LHCN-M2 (cell line): Measurements from ENCODE around the gene INTS4.

- RAMPAGE, long total RNA = no peak
Measured at GRCh38 chr11:76153212-76153936, 52.9 kb downstream of the WNT11 start.

- RAMPAGE, long total RNA = no peak
Measured at GRCh38 chr11:76234692-76235669, 28.7 kb upstream of the WNT11 start.

DNA sequence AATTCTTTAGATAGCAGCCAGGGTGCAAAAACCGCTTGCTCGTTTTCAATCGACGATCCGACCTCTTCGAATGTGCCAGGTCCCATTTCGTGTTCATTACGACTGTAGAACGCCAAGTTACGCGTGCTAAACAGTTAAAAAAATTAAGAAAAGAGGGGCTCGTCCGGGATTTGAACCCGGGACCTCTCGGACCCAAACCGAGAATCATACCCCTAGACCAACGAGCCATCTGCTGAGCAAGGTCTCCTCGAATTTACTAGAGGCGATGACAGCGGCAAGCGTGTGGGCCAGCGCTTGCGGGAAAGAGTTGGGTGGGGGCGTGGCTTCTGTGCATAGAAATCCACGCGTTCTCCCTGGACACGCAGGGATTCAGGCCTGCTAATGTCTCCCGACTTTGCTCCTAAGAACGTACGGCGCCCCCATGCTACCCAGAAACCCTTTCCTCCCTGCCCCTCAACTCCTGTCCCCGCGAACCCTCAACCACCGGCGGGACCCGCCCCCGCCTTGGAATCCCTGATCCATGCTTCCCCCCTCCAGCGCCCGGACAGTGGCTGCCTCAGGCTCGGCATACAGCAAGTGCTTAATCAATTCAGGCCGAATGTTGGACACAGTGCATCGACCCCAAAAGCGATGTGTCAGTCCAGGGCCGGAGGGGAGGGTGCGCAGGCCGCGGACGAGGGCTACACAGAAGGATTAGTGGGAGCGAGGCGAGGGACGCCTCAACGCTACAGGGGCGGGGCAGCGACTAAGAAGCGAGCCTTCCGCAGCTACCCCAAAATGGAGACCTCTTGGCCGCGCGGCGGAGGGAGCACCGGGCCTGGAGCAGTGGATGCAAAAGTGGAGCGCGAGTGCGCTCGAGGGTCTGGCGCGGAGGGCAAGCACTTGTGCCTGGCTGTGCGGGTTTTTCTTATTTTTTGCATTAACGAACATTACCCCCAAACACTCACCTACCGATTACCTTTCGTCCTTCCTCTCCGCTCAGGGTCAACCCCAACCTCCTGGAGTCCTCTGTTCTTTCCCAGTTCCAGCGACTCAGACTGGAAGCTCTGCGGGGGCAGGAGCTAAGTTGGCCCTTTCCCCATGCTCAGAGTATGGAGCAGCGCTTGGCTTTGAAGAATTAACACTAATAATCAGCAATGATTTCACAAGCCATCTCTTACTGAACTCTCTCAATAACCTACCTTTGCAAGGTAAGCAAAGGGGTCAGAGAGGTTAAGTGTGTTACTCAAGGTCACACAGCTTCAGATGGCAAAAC lies 29.8 kb upstream of the WNT11 start:
- RAMPAGE, long total RNA = no peak

DNA sequence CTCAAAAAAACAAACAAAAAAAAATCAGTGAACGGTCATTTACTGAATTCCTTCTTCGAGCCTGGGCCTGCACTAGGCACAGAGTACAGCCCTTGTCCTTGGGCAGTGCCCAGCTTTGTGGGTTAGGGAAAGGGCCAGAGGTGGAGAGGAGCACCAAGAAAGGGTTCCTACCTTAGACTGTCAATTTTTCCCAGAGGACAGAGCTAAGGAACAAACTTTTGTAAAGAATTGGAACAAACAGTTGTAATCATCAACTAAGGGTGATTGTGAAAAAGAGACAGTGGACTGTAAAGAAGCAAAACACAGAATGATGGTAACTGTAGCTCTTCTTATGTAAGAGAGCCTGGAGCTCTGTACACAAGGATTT lies 10.8 kb downstream of the GVQW3 start:
- RAMPAGE, long total RNA = no peak

DNA sequence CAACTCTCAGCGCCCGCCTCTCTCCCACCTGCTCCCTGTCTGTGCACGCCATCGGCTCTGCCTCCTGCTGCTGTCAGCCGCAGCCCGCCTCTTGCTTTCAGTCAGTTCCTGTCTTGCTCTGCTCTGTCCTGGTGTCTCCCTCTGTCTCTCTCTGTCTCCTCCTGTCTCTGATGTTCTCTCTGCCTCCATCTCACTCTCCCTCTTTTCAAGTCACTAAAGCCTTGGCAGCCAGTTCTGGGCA lies 66.2 kb downstream of the LRRC32 start:
- RAMPAGE, long total RNA = no peak

- RAMPAGE, long total RNA = no peak
Measured at GRCh38 chr11:76606164-76606890, 64.2 kb downstream of the LRRC32 start.

GRCh38 chr11:76617499-76617984 lies 53.0 kb downstream of the LRRC32 start:
- RAMPAGE, long total RNA = no peak

GRCh38 chr11:76734963-76735658 lies 48.0 kb upstream of the TSKU start:
- RAMPAGE, long total RNA = no peak

GRCh38 chr11:76751915-76753228 lies 30.8 kb upstream of the TSKU start:
- RAMPAGE, long total RNA = no peak

DNA sequence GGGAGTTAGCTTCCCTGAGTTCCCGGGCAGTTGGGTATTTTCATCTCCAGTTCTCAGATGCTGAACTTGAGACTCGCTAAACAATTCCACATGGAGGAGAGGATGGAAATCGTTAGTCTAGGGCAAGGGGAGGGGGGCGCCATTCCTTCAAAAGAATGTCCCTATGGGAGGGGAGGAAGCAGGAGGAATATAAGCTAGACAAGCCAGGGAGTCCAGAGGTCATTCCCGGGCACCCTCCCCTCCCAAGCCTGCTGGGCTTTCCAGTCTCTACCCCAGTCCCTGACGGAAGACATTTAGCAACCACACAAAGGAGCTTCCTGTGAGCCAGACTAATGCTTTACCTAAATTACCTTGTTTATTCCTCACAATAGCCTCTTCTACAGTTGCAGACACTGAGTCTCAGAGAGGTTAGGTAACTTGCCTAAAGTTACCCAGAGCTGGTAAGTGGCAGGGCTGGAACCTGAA lies 2.0 kb upstream of the TSKU start:
- RAMPAGE, long total RNA = no peak

GRCh38 chr11:76801079-76801766 lies 18.1 kb downstream of the TSKU start:
- RAMPAGE, long total RNA = no peak

- RAMPAGE, long total RNA = no peak
Measured at GRCh38 chr11:76839333-76839820, 21.3 kb upstream of the ACER3 start.

DNA sequence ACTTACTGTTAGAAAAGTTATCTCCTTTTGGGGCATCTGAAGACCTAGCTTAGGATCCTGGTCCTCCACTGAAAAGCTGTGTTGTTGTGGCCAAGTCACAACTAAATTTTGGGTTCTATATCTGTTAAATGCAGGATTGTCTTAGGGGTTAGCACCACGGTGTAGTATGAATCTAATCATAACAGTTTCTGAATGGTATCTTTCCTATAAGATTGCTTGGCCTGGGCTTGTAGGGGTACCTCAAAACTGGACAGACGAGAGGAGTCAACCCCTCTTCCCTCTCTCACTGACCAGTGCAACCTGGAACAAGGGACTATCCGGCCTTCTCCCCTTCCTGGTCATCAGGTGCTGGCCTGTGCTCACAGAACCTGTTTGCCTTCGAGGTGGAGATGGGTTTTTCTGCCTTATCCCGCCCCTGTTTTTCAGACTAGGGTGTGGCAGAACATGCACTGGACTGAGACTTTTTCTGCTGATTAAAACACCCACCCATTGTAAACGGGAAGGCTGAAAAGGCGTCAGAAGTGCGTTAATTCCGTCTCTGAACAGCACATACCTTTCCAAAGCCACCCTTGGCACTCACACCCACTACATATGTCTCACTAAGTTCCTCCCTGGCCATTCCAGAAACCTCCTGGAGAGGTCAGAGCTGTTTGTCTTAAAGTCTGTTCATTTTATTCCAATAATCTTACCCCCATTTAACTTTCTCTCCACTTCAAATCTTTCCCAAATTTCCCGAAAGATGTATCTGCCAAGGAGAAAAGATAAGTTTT lies 4.4 kb upstream of the B3GNT6 start:
- RAMPAGE, long total RNA = no peak

GRCh38 chr11:77036127-77037219 lies 2.3 kb downstream of the B3GNT6 start:
- RAMPAGE, long total RNA = no peak

DNA sequence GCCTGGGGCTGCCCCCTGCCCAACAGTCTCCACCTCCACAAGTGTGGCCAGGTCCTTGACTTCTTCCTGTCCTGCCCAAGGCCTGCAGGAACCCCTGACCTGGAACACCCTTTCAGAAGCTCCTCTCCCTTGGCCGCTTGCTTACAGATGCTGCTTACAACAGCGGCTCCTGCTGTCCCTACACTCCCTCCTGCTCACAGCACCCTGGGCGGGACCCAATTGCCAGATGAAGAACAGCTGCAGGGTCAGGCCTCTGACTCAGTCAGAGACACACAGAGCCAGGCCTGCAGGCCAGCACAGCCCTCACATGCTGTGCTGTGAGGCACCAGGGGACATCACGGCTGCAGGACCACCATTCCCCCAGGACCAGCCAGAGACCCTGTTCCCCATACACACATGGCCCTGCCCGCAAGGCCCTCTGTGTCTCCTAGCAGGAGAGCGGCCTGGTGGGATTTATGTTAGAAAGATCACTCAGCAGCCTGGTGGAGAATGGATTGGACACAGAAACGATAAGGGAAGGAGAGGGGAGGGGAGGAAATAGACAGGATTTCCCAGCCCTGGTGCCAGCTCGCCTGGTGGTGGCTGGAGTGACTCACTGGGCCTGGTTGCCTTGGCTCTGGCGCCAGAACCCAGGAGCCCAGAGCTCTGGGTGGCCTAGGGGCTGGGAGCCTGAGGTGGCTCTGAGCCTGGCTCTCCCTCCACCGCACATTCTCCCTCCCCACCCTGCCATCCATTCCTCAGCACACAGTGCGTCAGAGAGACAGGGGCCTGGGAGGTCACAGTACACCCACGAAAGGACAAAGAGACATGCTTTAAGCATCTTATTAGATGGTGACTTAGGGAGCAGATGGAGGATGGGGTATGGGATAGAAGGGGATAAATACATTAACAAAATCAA lies 6.7 kb downstream of the CAPN5 start:
- RAMPAGE, long total RNA = no peak

DNA sequence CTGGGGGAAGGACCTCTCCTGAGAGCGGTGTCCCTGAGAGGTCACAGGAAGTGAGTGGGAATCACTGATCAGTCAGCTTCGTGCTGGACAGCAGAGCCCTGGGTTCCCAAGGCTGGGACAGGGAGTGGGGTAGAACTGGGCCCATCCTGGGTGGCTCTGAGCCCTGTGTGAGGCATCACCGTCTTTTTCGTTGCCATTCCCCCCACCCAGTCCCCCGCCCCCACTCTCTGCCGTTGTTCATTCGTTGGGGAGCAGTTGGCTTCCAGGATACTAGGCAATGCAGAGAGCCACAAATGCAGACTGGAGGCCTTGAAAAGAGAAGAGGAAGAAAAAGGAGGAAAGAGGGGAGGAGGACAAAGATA lies 9.1 kb downstream of the MYO7A start:
- RAMPAGE, long total RNA = no peak

DNA sequence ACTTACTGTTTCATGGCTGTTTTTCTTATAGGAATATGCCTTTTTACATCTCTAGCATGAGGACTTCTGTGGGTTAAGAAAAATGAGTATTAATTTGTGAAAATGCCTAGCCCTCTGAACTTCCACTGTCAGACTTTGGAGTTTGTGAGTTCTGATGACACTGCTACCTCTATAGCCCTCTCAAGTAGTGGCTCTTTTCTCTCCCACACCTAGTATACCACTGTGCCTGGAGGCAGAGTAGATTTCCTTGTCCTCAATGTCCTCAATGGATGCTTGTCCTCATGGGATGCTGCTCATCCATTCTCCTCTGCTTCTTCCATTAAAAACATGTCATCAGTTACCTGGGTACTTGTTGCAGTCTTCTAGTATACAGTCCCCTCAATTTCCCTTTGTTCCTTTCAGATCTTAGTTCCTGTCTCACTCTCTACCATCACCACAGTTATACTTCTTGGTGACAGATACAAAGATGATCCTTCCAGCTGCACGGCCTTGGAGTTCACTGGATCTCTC lies 21.6 kb downstream of the AQP11 start:
- RAMPAGE, long total RNA = no peak

DNA sequence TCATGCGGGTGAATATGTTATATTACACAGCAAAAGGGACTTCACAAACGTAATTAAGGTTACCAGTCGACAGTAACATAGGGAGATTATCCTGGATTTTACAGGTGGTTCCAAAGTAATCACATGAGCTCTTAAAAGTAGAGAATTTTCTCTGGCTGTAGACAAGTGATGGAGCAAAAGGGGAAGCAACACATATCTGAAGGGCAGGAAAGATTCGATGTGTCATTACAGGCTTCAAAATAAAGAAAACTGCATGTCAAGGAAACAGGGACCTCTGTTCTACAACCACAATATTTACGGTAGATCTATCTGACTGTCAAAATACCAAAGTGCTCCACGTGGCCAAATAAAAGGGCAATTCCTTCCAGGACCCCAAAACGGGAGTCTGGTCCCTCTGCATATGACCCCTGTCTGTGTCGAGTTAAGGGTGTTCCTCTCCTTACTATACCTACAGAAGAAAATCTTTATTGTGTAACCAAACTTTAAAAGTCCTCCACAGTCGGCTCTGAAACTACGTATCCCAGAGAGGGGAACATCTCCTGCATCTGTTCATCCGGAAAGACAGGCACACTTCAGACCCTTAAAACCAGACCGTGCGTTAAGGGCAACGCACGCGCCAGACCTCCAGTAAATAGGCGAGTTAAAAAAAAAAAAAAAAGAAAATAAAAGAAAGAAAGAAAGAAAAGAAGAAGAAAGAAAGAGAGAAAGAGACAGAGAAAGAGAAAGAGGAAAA lies 826 bp downstream of the CLNS1A start:
- RAMPAGE, long total RNA = no peak

DNA sequence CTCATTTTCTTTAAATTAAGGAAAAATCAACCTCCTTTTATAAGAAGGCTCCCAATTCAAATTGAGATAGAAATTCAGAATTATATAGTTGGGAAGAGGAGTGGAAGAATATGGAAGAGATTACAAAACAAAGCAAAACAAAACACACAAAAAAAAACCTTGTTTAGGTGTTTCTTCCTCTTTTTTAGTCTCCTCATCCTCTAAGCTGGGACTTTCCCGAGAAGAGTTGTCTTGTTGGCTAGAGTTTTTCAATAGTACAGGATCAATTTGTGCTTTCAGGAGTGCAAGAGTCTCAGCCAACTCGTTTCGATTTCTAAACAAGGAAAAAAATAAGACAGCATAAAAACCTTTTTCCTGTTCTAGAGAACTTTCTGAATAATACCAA lies 87.8 kb upstream of the CLNS1A start:
- RAMPAGE, long total RNA = no peak

GRCh38 chr11:77994513-77995550 lies at the start of gene INTS4:
Gene INTS4, minus strand, starts transcription at chr11:77994668.
- RAMPAGE, long total RNA = start-site peak on the minus strand at chr11:77994659-77994682, 22 reads